Bronchus (tissue), 1 donor: ENCODE measurements around the genes TREX1, COL7A1, PRKAR2A, C3orf62 and GPX1.

- PRO-cap: bidirectional peak, plus-strand start at chr3:48465833, minus-strand start at chr3:48465653; bidirectional peak, plus-strand start at chr3:48466253, minus-strand start at chr3:48466123
These were observed at the start of gene TREX1 for GRCh38 chr3:48465458-48466715. Gene TREX1, plus strand, starts transcription at chr3:48466230.

DNA sequence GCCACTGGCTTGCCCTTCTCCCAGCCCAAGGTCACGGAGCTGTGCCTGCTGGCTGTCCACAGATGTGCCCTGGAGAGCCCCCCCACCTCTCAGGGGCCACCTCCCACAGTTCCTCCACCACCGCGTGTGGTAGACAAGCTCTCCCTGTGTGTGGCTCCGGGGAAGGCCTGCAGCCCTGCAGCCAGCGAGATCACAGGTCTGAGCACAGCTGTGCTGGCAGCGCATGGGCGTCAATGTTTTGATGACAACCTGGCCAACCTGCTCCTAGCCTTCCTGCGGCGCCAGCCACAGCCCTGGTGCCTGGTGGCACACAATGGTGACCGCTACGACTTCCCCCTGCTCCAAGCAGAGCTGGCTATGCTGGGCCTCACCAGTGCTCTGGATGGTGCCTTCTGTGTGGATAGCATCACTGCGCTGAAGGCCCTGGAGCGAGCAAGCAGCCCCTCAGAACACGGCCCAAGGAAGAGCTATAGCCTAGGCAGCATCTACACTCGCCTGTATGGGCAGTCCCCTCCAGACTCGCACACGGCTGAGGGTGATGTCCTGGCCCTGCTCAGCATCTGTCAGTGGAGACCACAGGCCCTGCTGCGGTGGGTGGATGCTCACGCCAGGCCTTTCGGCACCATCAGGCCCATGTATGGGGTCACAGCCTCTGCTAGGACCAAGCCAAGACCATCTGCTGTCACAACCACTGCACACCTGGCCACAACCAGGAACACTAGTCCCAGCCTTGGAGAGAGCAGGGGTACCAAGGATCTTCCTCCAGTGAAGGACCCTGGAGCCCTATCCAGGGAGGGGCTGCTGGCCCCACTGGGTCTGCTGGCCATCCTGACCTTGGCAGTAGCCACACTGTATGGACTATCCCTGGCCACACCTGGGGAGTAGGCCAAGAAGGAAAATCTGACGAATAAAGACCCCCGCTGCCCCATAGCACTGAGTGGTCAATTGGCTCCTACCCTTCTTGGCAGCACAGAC lies 973 bp downstream of the TREX1 start:
- PRO-cap: no peak

- PRO-cap: no peak
These were observed 6.2 kb downstream of the TREX1 start for GRCh38 chr3:48472319-48472553.

GRCh38 chr3:48507126-48508321 lies 3.5 kb upstream of the SHISA5 start:
- PRO-cap: no peak

DNA sequence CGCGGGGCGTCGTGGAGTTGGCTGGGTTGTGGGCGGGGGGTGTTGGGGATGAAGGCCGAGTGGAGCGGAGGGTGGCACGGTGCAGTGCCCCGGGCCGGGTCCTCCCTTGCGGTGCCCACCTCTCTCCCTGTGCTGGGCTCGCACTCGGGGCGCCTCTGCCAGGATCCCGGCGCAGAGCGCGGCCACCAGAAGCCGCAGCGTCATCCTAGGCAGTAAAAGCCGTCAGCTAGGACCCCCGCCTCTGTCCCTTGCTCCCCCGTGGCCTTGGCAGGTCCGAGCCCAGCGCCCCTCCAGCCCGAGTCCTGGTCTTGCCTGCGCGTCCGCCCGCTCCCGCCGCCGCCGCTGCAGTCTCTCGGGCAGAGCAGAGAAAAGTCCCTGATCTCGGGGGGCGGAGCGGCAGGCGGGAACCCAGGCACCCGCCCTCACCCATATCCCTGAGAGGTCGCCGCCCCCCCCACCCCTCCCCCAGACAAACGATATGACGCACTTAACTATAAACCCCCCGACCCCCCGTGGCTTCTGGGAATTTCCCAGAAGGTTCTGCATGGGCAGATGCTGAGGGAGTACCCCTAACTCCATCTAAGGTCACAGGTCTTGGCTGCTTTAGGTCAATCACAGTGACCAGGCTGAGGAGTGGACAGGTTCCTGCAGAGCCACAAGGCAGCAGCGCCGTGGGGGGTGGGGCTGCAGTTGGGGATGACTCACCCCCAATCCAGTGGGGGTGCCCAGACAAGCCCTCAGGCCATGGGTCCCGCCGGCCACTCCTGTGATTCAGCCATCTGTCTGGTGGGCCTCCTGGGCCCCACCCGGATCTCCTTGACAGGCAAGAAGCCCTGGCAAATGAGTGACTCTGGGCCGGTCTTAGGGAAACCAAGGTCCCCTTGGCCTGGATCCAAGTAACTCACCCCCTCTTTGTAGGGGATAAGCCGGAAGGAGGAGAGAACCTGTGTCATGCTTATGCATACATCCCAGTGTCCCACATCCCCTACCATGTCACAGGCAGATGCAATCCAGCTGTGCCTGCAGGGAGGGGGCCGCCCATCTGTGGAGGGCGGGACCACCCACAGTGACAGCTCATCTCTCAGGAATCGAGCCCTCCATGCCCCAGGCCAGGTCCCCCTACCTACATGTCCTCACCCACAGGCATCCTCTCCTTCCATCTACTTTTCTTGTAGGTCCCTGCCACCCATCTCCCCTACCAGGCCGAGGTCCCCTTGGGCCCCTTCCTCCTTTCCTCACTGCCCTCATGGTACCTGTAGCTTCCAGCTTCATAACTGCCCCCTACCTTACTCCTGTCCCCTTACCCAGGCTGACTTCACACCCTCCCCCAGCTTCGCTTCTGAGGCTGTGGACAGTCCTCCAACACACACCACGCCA lies at the start of gene COL7A1:
Gene COL7A1 (minus strand): TSS at position 374 of the 1,377 bp plus-strand sequence.
- PRO-cap: unidirectional peak, minus-strand start at position 344 of the sequence

DNA sequence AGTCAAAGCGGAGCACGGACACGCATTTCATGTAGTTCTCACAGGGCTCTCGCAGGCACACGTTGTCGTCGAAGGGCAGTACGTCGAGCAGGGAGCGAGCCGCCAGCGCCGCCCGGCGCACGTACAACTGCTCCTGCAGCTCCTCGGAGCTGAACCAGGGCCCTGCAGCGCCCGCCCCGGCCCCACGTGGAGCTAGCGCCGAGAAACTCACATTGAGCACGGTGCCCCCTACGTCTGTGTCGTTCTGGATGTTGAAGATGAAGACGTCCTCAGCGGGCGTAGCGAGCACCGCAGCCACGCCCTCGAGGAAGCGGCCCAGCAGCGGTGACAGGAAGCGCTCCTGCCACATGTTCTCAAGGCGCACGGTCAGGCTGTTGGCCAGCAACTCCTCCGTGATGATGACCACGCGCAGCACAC lies 5.8 kb downstream of the CELSR3 start:
- PRO-cap: unidirectional peak, minus-strand start at position 246 of the sequence

GRCh38 chr3:48661574-48662536 lies 831 bp downstream of the CELSR3 start:
- PRO-cap: no peak

DNA sequence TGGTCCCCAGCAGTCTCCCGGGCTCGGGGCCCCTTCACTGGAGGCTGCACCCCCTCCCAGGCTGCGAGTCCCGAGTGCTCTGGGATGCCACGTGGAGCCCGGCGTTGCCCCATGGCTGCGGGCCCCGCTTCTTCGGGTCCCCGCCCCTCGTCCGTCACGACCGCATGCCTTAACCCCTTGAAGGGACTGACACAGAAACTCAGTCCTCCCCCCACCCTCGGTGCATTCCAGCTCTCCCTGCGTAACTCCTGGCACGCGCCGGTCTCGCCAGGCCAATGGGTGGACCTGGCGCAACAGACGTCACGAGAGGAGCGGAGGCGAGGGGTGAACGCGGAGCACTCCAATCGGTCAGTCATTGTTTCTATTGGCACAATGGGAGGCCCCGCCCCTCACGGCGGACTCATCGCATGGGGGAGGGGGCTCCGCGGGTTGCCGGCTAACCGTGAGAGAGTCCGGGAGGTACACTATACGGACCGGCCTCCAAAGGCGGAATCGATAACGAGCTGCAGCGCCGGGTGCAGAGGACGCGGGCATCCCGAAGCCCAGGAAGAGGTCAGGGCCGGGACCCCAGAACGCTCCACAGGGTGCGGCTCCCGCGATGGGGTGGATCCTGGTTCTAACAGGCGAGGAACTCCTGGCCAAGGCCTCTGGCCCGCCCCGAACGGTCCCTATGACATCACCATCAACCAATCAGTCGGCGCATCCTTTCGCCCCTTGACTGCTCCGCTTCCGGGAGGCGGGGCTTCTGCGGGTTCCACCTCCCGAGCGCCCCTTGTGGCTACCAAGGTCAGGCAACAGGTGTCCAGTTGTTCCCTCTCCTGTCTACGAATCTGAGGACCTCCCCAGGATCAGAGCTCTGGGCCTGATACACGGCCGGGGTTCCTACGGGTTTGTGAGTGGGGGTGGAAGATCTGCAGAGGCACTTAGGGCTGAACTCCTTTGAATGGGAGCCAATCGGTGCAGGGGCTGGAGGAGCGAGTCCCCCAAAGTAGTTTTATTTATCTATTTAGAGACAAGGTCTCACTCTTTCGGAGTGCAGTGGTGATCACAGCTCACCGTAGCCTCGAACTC lies 1.1 kb upstream of the CELSR3 start:
- PRO-cap: bidirectional peak, plus-strand start at position 408 of the sequence, minus-strand start at position 142 of the sequence; bidirectional peak, plus-strand start at position 775 of the sequence, minus-strand start at position 600 of the sequence

- PRO-cap: no peak
These were observed 2.4 kb downstream of the NCKIPSD start for GRCh38 chr3:48683103-48683894.

DNA sequence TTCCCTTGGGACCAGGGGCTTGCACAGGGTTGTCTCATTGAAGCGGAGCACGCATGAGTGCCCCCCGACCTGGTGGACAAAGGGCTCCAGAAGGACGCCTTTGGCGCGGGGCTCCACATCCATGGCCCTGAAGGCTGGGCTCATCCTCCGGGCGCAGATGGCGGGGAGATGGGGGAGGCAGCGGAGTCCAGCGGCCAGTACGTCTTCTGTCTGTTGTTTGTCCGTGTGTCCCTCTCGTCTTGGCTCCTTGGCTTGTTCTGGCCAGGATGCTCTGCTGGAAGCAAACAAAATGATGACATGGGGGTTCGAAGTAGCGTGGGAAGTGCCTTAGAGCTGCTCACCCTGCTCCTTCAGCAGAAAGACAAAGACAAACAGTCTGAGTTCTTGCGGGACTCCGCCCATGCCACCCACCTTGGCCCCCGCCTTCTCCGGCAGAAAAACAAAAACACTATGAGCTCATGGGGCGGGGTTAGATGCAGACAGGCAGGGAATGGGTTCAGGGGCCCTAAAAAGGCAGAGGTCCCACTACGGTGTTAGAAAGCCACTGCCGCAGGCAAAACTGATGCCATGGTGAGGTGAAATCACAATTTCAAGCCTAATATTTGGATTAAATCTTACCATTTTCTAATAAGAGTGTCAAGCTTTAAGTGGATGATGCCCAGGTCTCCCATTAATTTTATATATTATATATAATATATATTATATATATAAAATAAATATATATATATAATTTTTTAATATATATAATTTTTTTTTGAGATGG lies 9.6 kb upstream of the NCKIPSD start:
- PRO-cap: no peak

GRCh38 chr3:48715051-48715642 lies 1.9 kb downstream of the IP6K2 start:
- PRO-cap: no peak

- PRO-cap: no peak
These were observed 29.8 kb upstream of the IP6K2 start for GRCh38 chr3:48746852-48747238.

DNA sequence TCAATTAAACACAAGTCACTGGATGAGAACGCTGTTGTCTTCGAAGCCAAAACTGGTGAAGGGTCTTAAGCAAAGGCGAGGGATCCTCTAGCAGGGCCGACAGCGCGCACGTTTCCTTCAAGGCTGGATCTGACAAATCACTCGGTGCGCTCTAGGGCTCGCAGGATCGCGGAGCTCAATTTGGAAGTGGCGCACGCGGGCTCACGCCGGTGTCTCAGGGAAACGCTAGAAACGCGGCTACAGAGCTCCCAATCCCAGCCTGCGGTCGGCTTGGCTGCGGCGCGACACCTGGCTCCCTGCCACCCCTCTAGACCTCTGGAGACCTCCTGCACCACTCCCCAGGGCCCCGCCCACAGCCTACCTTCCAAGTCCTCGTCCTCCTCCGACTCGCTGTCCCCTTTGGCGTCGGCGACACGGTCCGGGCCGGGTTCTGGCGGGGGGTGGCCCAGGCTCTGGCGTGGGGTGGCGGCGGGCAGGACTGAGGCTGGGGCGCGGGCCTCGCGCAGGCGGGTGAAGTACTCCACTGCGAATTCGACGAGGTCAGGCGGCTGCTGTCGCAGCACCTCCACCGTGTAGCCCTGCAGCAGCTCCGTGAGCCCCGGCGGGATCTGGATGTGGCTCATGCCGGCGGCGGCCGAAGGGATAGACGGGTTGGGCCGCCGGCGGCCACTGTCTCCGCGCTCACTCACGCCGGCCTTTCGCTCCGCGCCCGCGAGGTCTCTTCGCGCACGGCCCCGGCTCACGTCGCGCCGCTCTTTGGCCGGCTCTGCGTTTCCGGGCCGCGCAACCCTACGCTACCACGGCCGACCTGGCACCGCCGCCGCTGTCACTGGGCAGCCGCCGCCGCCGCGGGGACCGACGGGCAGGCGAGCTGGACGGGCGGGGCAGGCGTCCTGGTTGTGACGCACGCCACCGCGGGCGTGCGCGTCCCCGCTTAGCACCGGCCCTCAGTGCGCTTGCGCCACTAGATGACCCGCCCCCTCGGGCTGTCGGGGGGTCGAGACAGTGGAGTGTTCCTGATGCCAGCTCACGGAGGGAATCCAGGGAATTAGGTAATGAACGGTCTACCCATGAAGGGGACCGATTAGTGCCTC lies at the start of gene PRKAR2A:
Gene PRKAR2A (minus strand): TSS at position 901 of the 1,094 bp plus-strand sequence.
- PRO-cap: bidirectional peak, plus-strand start at position 393 of the sequence, minus-strand start at position 216 of the sequence; bidirectional peak, plus-strand start at position 974 of the sequence, minus-strand start at position 860 of the sequence

GRCh38 chr3:48929599-48929851 lies 10.9 kb downstream of the ARIH2 start:
- PRO-cap: no peak

GRCh38 chr3:48934359-48934950 lies 15.8 kb downstream of the ARIH2 start:
- PRO-cap: no peak

- PRO-cap: no peak
These were observed 718 bp upstream of the WDR6 start for GRCh38 chr3:49006468-49006878.

- PRO-cap: no peak
These were observed 30.7 kb downstream of the QRICH1 start for GRCh38 chr3:49063150-49063632.

DNA sequence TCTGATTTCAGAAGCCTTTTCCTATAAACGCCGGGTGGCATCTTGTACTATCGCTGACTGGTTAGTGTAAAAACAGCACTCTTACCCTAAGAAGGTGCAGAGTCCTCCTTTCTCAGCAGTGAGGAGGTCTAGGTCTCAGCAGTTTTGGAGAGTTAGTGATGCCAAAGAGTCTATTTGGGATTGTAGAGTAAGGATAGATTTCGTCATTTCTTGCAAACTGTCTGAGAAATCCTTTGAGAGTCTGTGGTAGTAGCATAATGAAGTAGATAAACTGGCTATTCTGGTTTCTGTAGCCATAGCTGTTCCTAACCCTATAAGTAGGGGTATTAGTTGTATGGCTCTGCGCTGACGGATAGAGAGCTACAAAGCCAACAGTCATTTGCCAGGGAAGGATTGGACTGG lies 22.6 kb downstream of the IHO1 start:
- PRO-cap: no peak

DNA sequence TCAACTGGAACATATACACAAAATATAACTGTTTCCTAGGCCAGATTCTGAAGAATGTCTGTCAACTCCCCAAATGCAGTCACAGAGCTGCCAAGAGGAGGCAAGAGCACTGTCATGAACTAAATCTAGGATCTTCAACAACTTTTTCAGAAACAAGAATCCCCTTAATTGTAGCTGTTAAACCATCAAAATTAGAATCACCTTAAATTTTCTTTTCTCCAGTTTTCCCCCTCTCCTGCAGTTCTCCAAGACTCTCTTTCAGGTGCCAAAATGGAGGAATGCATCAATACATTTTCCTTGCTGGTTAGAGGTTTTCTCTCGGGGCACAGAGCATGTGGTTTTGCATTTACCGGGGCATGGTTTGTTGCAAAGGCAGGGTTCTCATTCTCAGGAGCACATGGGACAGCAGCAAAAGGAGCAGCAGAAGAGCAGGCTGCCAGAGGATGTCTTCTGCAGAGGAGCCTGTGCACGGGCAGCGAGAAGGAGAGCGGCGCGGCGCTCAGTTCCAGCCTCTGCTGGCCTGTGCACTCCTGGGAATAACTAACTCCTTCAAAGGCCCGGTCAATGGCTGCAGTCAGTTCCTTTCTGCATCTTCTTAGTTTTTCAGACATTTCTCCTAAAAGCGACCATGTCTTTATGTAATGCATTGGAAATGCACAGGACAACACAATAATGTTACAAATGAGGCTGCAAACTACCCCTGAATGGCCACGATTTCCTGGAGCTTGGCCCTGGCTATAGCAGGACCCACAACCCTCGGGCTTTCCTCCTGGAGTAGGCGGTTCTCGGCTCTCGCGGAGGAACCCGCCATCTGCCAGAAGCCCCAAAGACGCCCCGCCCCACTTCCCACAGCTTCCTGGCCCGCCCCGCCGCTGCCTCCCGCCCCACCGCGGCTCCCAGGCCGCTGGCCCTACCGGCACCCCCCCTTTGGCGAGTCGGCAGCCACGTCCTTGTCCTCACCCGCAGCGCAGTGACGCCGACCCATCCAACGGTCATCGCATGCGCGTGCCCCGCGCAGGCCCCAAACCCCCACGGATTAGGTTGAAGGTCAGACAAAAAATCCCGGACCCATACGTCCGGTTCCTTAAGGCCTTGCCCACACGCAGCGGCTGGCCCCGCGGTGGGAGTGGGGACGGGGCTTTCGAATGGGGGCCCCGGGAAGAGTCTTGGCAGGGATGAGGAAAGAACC lies at the start of gene C3orf62:
Gene C3orf62 (minus strand): TSS at position 1,007 of the 1,189 bp plus-strand sequence.
- PRO-cap: bidirectional peak, plus-strand start at position 970 of the sequence, minus-strand start at position 771 of the sequence

- PRO-cap: bidirectional peak, plus-strand start at chr3:49357928, minus-strand start at chr3:49357596; bidirectional peak, plus-strand start at chr3:49358458, minus-strand start at chr3:49358325
These were observed at the start of gene GPX1 for GRCh38 chr3:49357483-49358384. Gene GPX1, minus strand, starts transcription at chr3:49358353.